ENCODE measurements around a stretch of chr5.

DNA sequence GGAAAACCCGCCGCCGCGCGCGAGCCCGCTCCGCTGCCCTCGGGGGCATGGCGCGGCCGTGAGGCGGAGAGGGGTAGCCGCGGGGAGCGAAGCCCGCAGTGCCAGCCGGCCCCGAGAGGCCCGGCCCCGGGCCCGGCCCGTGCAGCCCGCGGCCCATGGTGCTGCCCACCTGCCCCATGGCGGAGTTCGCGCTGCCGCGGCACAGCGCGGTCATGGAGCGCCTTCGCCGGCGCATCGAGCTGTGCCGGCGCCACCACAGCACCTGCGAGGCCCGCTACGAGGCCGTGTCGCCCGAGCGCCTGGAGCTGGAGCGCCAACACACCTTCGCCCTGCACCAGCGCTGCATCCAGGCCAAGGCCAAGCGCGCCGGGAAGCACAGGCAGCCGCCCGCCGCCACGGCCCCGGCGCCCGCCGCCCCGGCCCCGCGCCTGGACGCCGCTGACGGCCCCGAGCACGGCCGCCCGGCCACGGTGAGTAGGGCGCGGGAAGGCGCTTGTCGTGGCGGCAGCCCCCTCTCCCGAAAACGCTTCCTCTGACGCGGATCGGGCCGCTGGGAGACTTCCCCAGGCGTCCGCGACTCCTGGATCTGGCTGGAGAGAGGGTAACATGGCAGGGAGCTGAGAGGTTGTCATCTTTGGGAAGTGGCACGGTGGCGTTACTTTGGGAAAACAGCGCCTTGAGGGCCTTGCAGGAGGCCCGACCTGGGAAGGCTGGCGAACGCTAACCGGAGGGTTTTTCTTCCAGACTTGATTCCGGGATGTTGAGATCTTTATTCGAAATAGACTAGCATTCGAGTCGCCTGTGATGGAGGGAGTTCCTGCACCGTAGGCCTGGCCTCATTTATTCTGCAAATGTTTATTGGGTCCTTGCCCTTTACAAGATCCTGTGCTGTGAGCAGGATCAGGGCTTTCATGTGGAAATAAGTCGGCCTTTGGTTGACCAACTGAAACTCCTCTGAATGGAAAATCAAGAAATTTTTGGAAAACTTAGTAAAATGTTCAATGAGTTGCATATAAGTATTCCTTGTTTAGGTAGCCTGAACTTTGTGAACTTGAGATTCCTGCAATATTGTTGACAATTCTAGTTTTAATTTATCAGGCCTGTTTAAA is 690 bp downstream of the MAML1 start:
- RRBS = 4% methylated on average over 27 of the region's 98 CpGs

DNA sequence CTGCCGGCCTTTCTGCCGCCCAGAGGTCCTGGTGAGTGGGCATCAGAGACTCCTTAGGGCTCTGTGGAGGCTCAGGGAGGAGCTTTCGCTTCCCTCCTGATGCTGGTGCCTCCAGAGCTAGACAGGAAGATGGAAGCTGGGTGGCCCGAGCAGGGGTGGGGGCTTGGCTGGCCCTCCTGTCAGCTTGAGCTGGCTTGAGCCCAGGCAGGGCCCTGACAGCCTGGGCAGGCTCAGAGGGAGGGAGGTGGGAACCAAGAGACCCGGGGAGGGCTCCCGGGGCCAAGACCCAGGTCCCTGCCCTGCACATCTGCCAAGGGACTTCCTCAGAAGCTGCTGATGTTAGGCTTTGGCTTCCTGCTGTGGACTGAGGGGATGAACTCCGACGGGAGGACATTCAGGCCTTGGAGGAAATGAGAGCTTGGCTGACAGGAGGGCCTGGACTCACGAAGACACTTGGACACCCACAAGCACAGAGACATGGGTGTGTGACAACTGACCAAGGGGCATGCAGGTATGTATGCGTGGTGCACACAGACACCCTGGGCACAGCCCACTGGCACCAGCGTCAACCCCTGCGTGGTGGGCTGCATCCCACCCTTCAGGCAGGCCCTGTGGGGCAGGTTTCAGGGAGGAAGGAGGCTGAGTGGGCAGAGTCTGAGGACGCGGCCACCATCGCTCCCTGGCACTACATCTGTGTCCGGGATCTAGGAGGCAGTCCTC is 1.8 kb upstream of the LTC4S start:
- RRBS = 90% methylated on average over 1 of the region's 16 CpGs

GRCh38 chr5:179794930-179795718 is 1.3 kb downstream of the LTC4S start:
- RRBS = 13% methylated on average over 13 of the region's 38 CpGs

DNA sequence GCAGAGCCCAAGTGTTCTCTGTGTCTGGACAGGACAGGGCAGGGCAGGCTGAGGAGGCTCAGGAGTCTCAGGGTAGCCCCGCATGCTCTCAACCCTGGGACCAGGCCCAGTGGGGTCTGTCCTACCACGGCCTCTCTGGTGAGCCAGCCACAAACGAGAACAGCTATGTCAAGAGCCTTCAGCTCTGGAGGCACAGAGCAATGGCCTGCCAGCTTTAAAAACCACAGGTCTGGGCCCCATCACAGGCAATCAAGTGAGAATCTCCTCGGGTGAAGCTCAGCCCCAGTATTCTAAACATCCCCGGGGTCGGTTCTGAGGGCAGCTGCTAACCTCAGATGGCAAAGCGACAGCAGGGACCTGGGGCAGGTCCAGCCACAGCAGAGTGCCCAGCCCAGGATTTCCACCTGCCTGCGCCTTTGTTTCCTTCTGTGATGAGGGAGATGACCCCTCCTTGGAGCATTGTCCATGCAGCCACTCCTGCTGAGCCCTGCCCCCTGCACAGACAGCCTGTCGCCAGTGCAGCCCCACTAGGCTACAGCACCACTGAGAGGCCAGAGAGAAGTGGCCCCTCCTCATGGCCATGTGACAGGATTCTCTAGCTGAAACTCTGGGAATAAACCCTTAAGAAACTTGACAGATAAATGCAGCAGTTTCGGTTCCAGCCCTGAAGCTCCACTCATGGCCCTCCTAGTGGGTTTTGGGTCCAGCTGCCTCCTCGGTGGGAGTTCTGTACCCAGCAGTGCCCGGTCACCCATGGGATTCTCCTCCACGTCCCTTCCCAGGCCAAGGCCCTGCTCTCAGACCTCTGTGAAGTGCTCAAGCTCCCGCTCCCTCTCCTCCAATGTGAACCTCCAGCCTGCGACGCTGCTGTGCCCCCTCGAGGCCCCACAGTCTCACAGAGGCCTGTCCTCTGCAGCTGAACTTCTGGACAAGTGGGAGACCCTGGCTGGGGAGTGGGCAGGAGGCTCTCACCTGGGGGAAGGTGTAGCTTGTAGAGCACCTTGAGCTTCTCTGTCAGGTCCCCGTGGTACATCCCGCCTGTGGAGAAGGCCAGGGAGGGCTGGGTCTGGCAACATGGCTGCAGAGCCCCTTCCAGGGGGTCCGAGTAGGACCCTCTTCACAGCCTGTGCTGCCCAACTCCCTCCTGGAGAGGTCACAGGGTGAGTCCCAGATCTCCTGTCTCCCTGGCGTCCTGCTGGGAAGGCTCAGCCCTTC is 10.6 kb upstream of the MRNIP start:
- RRBS = no CpG with 5 or more reads among the region's 21 CpGs

DNA sequence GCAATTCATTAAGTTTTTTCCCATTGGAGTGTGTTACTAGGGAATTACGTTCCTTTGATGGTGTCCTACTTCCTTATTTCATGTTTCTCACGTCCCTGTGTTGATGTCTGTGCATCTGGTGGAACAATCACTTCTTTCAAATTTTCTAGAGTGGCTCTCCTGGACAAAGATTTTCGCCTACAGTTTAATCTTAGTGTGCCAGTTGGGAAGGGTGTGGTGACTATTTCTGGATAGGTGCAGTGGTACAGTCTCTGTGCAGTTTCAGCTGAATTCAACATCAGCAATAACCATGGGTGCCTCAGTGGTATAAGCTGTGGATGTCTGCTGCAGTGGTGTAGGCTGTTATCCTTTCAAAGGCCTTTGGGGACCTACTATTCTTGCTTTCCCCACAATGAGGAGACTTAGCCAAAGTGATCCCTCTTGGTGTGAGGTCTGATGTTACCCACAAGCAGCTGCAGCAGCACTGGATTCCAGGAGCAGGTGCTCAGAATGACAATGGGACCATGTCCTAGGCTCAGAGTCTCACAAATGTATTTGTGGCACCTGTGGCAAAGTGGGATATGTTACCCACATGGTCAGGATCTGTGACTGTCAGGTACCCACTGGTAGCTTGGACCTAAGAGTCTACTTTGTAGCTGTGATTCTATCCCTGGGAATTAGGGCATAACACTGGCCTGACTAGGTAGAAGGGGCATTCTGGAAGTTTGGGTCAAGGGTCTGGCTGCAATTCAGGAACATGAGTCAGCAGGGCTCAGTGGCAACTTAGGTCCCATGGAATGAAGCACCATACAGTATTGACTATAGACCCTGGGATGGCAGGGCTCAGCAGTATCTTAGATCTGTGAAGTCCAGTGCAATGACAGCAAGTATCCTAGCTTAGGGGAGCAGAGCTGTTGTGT is 70.4 kb downstream of the RNF130 start:
- RRBS = no CpG with 5 or more reads among the region's 3 CpGs

DNA sequence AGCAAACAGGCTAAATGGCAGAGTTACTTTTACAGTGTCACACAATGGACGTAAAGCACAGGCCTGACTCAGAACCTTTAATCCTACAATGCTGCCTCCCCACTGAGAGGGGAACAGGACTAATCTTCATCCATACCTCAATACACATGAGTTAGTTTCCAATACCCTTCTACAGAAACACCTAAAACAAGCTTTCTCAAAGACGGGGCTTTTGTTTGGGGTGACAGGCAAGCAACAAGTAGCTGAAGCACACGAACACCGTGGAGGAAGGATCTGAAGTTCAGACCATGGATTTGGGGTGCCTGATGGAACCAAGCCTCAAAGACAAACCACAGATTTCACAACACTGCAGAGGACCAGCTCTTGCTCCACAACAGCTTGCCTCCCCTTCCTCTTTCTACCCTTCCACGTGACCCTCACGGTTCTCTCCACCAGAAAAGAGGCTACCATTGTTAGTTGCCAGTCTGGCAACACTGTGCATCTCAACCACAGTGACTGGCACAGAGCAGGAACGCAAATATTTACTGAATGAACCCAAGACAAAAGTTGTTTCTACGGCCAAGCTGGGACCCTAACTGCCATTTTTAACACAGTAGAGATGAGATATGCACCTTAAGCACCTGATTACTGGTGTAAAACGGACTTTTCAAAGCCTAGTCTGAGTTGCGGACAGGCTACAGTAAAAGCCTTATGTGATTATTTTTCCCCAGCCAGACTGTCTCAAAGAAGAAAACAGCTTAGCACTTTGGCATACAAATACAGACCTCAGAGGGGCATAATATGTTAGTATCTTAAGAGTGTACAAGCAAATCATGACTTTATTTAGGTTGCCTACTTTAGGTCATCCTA is 1.6 kb downstream of the RNF130 start:
- RRBS = no CpG with 5 or more reads among the region's 10 CpGs

GRCh38 chr5:180070706-180071244 is 784 bp downstream of the RNF130 start:
- RRBS = no CpG with 5 or more reads among the region's 17 CpGs

DNA sequence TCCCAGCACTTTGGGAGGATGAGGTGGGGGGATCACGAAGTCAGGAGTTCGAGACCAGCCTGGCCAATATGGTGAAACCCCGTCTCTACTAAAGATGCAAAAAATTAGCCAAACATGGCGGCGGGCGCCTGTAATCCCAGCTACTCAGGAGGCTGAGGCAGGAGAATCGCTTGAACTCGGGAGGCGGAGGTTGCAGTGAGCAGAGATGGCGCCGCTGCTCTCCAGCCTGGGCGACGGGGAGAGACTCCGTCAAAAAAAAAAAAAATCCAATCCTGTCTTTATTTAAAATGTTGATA is 18.2 kb upstream of the RNF130 start:
- RRBS = no CpG with 5 or more reads among the region's 14 CpGs

DNA sequence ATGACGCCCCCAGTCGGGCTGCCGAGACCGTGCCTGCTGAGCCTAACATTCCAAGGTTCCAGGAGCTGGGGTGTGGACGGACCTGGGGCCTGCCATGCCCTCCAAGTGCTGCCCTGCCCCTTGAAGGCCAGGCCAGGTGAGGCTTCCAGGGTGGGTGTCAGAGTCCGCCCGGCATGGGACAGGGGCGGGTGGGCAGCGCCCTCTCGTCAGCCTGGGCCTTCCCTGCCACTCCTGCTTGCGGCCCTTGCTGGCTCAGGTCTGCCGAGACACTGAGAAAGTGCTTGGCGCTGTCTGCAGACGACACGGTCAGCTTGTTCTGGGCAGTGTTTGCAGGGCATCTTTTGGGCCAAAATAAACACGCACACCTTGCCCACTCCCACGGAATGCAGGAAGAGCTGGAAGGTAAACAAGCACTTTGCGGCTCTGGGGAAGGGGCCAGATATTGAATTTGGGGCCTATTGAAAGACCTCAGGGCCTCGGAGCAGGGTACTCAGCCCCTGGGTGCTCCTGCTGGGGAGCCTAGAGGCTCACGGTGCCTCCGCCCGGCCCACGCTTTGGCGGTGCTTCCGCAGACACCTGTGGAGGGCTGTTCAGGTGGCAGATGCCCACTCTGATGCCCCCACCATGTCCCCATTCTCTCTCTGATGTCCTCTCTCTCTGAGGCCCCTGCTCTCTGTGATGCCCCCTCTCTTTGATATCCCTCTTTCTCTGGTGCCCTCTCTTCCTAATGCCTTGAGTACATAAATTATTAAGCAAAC is 4.3 kb upstream of the SCGB3A1 start:
- RRBS = no CpG with 5 or more reads among the region's 25 CpGs

- RRBS = no CpG with 5 or more reads among the region's 14 CpGs
Observed at GRCh38 chr5:180688605-180689390, 39.4 kb upstream of the FLT4 start.

- RRBS = no CpG with 5 or more reads among the region's 8 CpGs
Observed at GRCh38 chr5:180788176-180788392, 14.5 kb downstream of the MGAT1 start.

DNA sequence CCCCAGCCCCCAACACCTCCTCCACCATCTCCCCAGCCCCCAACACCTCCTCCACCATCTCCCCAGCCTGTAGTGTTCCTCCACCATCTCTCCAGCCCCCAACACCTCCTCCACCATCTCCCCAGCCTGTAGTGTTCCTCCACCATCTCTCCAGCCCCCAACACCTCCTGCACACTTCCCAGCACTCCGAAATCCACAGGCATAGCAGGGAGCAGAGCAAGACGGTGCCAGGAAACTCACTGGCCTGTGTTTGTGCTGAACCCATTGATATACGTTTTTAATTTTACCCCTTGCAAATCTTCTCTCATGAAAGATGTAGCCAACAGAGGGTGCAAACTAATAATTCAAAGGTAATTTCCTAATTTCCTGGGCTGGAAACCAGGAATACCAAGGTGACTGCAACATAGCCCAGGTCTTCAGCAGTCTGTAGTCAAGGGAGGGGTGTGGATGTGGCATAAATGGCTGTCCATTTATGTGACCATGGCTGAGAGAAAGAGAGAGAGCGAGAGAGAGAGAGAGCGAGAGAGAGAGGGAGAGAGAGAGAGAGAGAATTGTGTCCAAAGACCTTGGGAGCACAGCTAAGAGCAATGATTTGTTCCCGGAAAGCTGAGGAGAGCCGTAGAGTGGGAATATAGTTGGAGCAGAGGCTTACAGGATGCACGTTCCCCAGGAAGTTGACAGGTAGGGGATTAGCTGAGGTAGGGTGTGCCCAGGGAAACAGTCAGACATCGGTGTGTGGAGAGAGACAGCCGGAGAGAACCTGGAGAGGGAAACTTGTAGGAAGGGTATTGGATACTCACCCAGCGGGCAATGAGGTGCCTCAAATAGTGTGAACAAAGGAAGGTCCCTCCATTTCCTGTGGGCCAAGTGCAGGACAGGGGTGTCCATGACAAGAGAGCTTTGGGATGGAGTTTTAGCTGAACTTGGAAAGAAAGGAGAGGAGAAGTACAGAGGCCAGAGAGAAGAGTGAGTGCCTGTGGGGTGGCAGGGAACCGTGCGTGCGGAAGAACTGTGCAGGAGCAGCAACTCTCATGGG is 6.4 kb downstream of the BTNL9 start:
- RRBS = no CpG with 5 or more reads among the region's 14 CpGs

DNA sequence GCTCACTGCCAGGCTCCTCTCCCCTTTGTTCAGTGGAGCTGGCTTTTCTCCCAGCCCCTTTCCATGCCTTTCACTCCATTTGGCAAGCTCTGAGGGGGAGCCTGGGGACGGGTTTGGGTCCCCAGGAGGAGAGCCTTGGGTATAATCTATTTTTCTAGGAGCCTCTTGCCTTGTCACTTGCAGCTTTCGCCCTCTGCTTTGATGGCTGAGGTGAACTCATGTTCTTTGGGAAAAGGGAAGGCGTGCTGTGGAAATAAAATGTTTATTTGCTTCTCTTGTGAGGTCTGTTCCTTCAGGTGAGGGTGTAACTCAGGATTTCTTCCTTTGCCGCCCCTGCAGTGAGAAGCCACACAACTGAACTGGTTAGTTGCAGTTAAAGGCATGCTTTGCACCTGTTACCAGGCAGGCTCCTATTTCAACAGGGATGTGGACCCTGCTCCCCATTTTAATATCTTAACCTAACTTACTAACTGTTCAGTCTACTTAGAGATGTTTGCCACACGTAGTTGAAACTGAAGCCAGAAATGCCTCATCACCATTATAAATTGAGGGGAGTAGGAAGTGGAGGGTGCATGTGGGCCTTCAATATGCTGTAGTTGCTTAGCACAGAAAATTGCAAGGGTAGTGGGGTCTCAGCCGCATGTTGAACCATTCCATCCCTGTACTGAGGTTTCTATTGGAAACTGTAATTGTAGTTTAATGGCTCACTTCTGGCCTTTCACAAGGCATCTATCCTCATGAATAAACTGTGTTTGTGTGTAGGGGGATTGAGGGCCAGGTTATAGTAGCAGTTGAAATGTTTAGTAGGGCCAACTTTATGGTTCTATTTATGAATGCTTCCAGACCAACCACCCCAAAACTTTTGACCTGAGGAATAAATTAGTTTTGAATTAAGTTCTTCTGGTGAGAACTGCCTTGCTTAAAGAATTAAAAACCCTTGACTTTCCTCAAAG is 7.9 kb downstream of the RACK1 start:
- RRBS = no CpG with 5 or more reads among the region's 6 CpGs

DNA sequence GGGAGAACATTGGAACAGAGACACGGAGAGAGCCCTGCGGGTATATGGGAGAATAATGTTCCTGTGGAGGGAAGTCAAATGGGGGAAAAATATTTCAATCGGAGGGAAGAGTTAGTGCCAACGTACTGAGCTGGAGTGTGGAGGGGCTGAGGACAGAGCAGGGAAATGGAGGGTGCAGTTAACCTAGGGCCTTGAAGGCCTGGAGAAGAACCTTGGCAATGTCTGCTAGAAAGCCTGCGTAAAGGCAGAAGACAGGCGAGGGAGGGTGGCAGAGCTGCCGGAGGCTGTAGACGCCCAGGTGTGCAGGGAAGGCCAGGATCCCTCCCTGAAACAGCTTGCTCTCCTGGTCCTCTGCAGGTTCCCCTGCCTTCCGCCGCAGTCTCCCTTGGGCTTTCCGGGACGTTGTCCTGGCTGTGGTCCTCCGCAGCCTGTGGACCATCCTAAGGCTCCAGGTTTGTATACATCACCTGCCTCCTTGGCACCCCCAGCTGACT is 1.9 kb upstream of the RACK1 start:
- RRBS = 53% methylated on average over 3 of the region's 13 CpGs